Amniotic epithelial cell (primary cell): ENCODE measurements around a stretch of chr20.

GRCh38 chr20:62935731-62936541 is 2.0 kb upstream of the GID8 start:
- RRBS = no CpG with 5 or more reads among the region's 25 CpGs

DNA sequence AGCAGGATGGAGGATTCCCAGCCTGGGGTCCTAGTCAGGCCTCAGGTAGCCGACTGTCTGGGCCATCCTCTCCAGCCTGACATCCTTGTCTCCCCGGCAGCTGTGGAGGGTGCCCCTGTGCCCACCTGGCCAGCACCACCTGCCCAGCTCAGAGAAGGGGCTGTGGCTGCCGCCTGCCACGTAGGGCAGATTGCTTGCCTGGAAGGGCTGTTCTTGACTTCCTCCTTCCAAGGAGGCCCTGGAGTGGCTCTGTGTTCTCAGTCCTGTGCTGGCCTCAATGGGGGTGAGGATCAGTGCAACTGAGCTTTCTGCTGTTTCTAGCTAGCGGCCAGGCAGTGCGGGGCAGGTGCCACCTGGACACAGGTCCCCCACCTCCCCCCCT is 2.1 kb downstream of the SLC17A9 start:
- RRBS = no CpG with 5 or more reads among the region's 6 CpGs

DNA sequence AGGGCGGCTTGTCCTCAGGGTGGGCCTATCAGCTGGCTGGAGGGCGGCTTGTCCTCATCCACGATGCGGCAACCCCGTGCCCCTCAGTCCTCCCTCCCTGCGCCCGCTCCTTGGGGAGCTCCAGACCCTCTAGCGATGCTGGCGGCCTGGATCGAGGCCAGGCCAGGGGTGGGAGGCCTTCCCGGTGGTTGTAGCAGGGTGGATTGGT is 8.7 kb downstream of the SLC17A9 start:
- RRBS = no CpG with 5 or more reads among the region's 11 CpGs

DNA sequence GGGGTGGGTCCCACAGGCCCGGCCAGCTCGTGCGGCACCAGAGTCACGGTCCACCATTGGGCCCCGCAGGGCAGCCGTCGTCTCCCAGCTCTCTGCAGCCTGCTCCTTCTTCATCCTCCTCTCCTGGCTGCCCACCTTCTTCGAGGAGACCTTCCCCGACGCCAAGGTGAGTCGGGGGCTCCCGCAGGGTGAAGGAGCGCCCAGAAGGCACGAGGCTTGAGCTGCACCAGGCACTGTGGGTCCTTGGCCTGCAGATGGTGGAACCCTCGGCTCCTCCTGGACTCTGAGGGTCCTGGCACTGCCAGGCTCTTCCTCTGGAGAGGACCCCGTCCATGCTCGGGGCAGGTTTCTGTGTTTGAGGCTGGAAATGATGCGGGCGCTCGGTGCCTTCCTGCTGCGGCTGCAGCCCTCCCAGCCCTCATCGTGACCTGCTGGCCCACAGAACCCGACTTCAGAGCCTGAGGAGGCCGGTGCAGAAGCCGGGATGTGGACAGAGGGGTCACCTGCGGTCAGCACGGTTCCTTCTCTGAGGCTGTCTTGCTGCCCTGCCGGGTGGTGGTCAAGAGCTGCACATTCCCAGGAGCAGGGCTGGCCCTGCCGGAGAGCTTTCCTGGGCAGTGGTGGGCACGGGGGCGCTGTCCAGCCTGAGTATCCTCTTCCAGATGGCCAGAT is 11.1 kb downstream of the SLC17A9 start:
- RRBS = 91% methylated on average over 6 of the region's 31 CpGs

GRCh38 chr20:63014316-63015643 is 8.0 kb upstream of the BHLHE23 start:
- RRBS = no CpG with 5 or more reads among the region's 39 CpGs

DNA sequence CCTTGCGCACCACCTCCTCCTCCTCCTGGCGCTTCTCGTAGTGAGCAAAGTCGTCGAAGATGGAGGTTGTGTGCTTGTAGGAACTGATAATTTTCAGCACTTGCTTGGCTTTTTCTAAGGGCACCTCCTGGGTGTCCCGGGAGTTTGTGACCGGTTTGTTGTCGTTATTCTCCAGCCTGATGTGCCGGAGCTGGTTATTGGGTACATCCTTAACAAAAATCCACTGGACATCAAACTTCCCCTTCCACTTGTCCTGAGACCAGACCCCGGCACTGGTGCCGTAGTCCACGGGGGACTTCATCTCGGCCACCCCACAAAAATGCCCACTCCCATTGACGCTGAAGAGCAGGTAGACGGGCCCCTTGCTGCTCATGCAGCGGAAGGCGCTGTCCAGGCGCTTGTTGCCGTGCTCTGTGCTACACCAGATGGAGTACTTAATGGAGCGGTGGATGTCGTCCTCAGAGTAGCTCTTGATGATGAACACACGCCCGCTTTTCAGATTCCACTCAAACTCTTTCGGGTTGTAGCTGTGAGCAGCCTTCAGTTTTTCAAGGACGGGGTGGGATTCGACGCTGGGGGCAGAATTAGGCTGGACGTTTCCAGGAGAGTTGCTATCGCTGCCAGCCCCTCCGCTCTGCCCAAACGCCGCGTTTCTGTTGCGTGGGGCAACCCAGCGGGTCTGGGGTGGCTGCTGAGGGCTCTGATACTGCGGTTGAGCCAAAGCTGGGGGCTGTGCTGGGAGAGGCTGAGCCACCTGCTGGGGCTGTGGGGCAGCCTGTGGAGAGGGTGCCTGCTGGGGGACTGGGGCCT is 13.4 kb downstream of the YTHDF1 start:
- RRBS = 100% methylated on average over 2 of the region's 36 CpGs

DNA sequence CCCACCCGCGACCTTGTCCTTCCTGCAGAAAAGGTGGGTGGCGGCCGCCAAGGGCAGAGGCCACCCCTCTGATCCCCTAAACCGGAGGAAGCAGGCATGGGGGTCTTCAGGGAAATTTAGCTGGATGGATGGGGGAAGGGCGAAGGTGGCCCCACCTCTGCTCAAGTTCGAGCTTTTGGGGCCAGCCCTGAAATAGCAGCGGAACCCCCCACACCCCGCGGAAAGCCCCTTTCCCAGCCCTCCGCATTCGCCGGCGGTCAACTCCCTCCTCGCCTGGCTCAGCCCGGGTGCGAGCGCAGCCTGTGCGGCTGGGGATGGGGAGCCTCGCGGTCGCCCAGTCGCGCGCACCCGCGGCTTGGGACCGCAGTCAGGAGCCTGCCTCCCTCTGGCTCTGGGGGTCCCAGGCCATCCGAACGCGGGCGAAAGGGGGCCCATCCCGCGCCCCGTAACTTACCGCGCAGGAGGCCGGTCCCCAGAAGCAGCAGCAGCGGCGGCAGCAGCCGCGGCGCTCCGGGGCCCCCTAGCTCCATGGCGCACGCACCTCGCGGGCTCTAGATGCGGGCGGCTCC is 429 bp downstream of the CHRNA4 start:
- RRBS = 5% methylated on average over 10 of the region's 50 CpGs

DNA sequence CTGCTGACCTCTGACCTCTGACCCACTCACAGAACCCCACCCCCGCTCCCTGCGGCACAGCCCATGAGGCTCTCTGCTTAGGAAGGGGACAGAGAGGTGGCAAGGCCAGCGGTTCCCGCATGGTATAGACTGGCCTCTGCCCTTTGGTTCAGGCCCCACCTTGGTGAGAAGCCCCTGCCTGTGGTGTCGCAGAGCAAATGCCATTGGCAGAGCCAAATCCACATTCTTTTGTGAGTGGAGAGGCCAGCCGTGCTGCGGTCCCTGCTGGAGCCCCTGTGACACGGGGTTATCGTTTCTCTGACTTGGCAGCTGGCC is 2.1 kb upstream of the CHRNA4 start:
- RRBS = no CpG with 5 or more reads among the region's 9 CpGs

- RRBS = no CpG with 5 or more reads among the region's 10 CpGs
Observed at GRCh38 chr20:63409359-63409859, 48.3 kb upstream of the CHRNA4 start.

GRCh38 chr20:63432592-63432992 is 39.9 kb downstream of the KCNQ2 start:
- RRBS = no CpG with 5 or more reads among the region's 4 CpGs

DNA sequence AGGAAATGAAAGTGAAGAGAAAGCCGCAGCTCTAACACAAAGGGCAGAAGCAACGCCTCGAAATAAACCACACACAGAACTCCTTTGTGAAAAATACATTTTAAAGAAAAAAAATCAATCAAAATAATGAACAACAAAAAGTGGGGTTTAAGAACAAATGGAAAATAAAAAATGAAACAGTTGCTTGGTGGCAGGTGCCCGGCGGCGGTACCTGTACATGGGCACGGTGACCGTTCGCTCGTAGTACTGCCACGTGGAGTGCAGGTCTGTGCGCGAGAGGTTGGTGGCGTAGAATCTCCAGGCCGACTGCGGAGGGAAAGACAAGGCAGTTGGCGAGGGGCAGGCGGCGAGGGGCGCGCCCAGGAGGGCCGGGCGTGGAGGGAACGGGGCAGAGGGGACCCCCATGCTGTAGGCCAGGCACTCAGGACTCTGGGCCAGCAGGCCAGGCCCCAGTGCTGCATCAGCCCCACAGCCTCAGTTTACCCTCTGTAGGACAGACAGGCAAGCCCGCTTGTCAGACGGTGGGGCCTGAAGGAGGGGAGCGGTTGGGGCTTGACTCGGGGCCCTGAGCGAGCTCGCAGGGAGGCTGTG is 38.8 kb downstream of the KCNQ2 start:
- RRBS = no CpG with 5 or more reads among the region's 30 CpGs

GRCh38 chr20:63434648-63435229 is 37.7 kb downstream of the KCNQ2 start:
- RRBS = no CpG with 5 or more reads among the region's 29 CpGs

DNA sequence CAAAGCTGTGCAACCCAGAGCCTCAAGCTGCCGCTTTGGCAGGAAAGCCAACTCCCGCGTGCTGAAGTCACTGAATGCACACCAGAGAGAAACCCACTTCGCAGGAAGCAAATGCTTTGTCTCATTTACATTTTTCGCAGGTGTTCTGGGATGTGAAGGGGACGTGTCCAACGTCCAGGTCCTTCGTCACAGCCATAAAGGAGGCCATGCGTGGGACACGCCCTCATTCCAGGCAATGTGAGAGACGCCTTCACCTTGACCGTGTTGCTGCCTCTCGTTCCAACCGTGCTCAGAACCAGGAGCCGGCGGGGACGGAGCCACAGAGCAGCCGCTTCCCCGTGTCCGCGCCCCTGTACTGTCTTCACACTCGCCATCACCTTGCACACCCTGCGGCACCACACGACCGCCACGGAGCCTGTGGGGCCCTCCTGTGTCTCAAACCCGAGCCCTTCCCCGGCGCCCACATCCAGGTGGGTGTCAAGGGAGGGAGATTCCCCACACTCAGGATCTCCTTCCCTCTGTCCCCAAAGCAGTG is 24.3 kb downstream of the KCNQ2 start:
- RRBS = no CpG with 5 or more reads among the region's 29 CpGs

DNA sequence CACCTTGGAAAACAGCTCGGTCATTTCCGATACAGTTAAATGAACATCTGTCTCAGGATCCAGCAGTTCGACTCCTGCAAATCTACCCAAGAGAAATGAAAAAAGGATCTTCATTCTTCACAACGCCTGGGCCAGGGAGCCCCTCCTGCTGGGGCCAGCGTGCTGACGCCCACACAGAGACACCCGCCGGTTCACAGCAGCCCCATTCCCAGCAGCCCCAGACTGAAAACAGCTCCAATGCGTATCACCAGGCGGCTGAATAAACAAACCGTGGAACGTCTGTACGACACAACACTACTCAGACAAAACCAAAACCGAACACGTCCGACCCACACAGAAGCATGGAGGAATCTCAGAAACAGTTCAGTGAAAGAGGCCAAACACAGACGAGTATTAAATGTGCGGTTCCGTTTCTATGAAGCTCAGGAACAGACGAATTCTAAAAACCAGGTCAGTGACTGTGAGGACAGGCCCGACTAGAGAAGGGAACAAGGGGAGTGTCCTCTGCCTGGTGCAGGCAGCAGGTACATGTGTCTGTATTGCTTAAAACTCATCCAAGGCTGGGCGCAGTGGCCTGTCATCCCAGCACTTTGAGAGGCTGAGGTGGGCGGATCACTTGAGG is 9.0 kb upstream of the HELZ2 start:
- RRBS = no CpG with 5 or more reads among the region's 23 CpGs

DNA sequence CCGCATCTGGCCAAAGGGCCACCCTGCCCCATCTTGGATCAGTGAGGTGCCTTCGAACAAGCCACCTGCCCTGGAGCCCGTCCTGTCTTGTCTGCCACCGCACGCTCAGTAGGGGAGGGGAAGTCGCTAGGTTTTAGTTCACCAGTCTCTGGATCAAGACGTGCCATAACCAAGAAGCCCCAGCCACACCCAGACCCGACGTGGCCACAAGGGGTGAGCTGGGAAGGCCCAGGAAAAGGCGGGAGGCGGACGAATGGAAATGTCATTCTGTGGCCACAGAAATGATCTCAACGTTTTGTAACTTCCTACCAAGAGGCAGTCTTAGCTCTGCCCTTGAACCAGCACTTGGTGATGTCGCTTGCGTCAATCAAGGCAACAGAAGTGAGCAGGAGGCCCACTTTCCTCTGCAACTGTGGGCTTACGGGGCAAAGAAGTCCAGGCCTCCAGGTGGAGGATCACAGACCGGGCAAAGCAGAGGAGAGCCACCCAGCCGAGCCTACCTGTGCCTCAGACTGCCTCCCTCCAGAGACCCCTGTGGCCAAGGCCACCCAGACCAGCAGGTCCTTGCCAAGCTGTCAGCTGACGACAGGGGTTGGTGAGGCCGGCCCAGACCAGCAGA is 14.5 kb downstream of the GMEB2 start:
- RRBS = no CpG with 5 or more reads among the region's 20 CpGs

GRCh38 chr20:63627857-63629078 is 1.4 kb upstream of the GMEB2 start:
- RRBS = 13% methylated on average over 5 of the region's 44 CpGs

GRCh38 chr20:63640123-63640507 is 13.1 kb downstream of the STMN3 start:
- RRBS = no CpG with 5 or more reads among the region's 7 CpGs

DNA sequence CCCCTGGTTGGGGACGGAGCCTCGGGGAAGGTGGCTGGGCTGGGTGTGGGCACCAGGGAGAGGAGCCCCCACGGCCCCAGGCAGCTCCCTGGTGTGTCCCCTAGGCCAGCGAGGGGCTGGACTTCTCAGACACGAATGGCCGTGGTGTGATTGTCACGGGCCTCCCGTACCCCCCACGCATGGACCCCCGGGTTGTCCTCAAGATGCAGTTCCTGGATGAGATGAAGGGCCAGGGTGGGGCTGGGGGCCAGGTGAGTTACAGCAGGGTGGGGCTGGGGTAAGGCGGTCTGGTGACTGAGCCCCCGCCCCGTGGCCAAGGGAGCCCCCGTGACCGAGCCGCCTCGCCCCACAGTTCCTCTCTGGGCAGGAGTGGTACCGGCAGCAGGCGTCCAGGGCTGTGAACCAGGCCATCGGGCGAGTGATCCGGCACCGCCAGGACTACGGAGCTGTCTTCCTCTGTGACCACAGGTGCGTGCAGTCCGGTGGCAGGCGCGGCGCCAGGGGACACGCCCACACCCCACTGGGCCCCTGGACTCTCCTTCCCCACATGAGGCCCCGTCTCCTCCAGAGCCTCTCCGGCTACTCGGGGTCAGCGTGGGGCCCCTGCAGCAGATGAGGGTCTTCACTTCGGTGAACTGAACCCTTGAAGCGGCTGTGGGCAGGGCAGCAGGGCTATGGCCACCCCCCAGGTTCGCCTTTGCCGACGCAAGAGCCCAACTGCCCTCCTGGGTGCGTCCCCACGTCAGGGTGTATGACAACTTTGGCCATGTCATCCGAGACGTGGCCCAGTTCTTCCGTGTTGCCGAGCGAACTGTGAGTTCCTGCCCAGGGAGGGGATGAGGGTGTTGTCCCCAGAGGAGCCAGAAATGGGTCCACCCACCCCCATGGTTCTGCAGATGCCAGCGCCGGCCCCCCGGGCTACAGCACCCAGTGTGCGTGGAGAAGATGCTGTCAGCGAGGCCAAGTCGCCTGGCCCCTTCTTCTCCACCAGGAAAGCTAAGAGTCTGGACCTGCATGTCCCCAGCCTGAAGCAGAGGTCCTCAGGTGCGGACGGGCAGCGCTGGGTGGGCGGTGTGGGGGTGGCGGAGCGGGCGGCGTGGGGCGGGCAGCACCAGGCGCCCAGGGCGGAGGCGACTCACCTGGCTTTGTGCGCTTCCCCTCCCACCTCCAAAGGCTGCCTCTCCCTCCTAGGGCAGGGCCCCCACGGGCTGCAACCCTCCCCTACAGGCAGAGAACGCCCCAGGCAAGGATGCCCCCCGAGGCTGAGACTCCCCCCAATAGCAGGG is 6.6 kb upstream of the TNFRSF6B start:
- RRBS = 96% methylated on average over 11 of the region's 68 CpGs

DNA sequence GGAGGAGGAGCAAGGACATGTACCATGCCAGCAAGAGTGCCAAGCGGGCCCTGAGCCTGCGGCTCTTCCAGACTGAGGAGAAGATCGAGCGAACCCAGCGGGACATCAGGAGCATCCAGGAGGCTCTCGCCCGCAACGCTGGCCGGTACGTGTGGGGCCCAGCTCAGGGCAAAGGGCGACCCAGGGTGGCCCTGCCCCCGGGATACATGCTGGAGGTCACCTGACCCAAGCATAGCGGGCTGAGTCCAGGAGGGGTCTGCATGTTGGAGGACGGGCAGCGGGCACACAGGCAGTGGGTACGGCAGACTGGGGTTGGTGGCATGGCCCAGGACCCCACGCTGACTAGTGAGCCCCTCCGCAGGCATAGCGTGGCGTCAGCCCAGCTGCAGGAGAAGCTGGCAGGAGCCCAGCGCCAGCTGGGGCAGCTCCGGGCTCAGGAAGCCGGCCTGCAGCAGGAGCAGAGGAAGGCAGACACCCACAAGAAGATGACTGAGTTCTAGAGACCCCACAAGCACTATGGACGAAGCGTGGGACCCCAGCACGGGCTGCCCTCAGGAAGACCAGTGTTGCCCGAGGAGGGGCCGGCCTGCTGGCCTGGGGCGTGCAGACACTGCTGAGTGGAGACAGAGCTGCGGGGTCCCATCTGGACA is 919 bp upstream of the LIME1 start:
- RRBS = 91% methylated on average over 4 of the region's 30 CpGs

- RRBS = 92% methylated on average over 5 of the region's 14 CpGs
Observed at GRCh38 chr20:63767532-63767940, 28.0 kb downstream of the SLC2A4RG start.